Hair follicle dermal papilla cell (primary cell): ENCODE measurements around a stretch of chr22.

DNA sequence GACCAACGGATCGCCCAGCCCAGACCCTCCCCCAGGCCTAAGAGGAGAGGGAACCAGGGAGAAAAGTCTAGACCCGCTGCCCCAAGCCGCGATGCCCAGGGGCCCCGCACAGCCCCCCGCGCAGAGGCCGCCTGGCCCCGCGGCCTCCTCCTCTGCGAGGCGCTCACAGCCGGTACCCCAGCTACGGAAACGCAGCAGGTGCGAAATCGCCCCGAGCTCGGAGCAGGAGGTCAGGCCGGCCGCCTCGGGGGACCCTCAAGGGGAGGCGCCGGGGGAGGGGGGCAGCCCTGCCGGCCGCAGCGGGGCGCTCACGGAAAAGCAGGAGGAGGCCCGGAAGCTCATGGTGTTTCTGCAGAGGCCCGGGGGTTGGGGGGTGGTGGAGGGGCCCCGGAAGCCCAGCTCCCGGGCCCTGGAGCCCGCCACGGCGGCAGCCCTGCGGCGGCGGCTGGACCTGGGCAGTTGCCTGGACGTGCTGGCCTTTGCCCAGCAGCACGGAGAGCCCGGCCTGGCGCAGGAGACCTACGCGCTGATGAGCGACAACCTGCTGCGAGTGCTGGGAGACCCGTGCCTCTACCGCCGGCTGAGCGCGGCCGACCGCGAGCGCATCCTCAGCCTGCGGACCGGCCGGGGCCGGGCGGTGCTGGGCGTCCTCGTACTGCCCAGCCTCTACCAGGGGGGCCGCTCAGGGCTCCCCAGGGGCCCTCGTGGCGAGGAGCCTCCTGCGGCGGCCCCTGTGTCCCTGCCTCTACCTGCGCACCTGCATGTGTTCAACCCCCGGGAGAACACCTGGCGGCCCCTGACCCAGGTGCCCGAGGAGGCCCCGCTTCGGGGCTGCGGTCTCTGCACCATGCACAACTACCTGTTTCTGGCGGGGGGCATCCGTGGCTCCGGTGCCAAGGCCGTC is 2.9 kb downstream of the KLHDC7B start:
- CAGE, long polyA plus RNA, result no peak

DNA sequence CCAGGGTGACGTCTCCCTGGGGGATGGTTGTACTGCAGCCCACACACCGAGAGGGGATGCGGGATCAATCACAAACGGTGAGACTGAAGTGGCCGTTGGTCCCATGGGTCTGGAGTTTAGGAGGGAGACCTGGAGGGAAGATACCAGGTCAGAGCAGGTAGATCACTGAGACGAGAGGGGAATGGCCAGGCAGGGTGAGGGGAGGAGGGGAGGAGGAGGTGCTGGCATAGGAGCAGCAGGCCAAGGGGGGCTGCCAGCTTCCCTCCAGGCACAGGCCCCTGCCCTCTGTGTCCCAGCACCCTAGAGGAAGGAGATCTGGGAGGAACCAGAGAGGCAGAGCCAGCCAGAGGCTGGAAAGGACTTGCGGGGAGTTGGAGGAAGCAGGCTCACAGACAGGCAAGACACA is 7.1 kb downstream of the MAPK8IP2 start:
- CAGE, long polyA plus RNA, result no peak

DNA sequence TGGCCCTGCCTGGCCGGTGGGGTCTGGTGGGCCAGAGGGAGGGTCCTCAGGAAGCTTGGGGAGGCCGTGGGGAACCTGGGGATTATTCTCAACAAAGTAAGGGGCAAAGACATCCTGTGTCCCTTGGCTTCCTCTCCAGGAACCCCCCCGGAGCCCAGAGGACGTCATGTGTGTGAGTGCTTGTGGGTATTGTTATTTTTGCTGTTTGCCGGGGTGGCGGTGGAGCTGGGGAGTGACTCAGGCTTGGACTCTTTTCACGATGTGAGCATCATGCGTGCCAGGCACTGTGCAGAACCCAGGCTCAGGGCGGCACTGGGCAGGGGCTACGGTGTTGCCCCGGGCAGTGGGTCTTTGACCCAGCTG is 43.7 kb upstream of the ARSA start:
- CAGE, long polyA plus RNA, result no peak

DNA sequence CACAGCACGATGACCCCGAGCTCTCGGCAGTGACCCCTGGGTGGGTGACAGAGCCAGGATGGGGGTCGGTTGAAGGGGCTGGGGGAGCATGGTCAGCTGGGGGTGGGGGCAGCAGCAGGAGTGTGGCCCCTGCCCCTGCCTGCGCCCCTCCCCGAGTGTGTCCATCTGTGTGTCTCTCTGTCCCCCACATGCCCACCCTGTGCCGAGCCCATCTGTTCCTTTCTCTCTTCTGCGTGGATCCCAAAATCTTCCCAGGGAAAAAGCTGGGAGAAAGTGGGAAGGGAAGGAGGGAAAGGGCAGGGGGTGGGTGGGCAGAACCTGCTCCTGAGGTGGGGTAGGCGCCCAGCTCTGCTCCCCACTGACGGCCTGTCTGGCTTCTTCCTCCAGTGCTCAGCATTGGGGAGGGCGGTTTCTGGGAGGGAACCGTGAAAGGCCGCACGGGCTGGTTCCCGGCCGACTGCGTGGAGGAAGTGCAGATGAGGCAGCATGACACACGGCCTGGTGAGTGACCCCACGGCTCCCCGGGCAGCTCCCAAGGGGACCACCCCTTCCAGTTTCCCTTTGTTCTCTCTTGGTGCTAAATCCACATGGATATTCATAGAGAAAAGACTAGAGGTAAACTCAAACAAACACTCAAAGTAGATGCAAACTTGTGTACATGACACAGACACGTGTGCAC is 39.6 kb upstream of the ACR start:
- CAGE, long polyA plus RNA, result no peak